ENCODE measurements around a stretch of chr18.

GRCh38 chr18:77067005-77068195 lies 65.2 kb downstream of the MBP start:
- PRO-cap: no peak

GRCh38 chr18:77071691-77072349 lies 60.8 kb downstream of the MBP start:
- PRO-cap: no peak

- PRO-cap: no peak
These were observed 44.5 kb downstream of the MBP start for GRCh38 chr18:77088029-77088530.

GRCh38 chr18:77124389-77124644 lies 8.3 kb downstream of the MBP start:
- PRO-cap: no peak

GRCh38 chr18:77870052-77870701 lies 620.5 kb downstream of the GALR1 start:
- PRO-cap: no peak

DNA sequence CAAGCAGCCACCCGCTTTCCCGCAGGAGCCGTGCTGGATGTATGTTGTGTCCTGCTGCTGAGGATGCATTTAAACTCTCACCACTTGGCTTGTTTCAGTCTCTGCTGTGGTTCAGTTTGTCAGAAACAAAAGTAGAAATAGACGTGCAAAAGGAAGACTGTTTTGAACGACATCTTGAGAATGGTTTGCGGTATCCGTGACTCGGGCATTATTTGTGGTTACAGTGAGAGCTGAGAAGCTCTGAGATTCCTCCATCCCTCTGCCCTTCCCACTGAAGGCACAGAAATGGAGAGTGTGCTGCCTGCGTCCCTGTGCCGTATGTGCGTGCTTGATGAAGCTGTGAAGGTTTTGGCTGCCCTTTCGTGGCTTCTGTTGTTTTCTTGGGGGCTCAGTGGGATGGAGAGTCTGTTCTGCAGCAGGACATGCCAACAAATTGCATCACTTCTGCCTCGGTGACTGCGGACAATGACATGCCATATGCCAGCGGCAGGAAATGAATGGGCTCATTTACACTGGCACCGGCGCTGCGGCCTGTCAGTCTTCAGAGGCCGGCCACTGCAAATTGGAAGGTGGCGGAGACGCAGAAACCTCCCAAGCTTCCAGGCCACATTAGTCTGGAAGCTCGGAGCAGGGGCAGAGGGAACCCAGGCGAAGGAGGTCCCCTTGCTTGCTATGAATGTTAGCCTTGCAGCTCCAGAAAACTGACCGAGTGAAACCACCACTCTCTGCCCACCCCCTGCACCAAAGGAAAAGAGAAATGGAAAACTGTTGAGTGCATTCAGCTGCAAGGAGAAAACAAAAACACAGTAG lies 417.6 kb upstream of the SALL3 start:
- PRO-cap: no peak

DNA sequence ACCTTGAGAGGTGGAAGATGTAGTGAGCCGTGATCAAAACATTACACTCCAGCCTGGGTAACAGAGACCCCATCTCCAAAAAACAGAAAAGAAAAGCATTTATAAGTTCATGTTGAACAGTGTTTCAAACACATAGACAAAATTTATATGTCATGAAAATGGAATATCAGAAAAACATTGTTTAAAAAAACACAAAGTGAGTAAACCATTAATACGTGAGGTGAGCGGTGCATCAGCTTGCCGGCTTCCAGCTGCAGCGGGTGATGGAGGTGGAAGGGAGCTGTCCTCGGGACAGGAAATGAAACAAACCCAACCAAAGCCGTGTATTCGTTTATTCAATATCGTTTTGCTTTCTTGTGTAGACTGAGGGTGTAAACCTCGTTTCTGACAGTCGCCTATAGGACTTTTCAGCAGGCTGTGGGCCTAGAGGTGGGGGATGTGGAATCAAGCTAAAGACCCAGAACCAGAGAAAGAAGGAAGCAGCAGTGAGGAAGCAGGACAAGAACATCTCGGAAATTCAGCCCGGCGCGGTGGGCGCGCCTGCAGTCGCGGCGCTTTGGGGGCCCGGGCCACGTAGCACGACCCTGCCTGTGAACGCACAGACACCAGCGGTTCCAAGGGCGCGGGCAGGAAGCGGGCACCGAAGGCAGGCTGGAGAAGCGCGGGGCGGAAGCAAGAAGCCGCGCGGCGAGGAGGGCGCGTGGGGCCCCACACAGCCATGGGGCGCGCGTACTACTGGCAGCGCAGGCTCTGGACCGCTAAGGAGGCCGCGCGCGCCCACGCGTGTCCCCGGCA lies 868 bp upstream of the ATP9B start:
- PRO-cap: no peak

DNA sequence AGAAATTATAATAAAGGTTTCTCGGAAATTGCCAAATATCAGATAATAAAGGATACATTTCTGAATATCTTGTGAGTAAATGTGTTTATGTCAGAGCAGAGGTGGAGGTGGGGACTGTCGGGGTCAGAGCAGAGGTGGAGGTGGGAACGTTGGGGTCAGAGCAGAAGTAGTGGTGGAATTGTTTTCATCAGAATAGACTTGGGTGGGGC lies 131.3 kb downstream of the ATP9B start:
- PRO-cap: no peak

DNA sequence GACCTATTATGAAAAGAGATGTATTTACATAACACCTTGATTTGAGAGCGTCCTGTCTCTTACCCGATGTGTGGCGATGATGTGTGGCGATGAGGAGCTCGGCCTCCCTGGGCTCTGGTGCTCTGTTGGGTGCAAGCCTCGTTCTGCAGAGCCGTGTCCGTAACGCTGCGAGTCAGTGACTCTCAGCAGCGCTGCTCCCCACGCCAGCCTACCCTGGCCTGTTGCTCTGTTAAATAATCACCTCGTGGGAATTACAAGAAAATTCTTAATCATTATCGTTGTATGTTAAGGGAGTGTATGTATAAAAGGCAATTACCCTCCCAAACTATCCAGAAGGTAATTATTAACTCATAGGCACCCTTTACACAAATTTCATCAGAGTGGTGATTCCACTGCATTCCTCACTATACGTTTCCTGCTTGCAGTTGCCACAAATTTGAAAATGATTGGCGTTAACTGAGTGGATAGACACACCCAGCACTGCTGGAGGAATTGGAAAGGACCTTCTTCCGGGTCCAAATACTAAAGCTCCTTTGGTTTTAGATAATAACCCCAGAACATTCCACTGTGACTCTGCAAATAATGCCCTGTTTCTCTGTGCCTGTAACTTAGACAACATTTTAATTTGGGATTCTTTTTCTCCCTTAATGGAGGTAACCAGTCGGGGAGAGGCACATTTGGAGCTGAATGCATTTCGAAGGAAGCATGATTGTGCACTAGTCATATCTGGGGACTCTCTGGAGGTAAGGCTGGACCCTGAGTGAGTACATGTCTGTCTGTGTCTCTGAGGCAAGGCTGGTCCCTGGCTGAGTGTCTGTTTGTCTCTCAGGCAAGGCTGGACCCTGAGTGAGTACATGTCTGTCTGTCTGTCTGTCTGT lies 51.9 kb upstream of the NFATC1 start:
- PRO-cap: no peak

DNA sequence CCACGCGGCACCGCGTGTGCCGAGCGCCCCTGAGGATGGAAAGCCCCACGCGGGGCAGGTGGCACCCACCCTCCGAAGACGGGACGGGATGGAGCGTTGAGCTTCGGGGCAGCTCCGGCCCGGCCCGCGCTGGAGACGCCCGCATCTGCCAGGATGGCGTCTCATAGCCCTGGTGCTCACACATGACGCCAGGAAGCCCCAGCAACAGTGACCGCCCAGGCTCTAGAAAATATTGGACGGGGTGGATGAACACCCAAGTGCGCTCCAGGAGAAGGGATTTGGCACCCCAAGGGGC lies 2.5 kb upstream of the NFATC1 start:
- PRO-cap: no peak

DNA sequence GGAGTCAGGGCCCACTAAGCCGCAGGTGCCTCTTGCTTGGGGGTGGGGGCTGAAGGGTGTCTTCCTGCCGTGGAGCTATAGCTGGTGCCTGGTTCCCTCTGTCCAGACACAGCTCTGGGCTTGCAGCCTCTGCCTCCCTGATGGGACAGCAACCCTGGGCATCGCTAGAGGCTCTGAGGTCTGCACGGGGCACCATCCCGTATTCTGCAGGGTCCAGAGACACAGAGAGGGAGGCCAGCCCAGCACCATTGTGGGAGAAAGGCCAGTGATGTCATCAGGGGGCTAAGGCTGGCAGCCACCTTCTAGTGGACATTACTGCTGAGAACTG lies 101.4 kb upstream of the CTDP1 start:
- PRO-cap: no peak

DNA sequence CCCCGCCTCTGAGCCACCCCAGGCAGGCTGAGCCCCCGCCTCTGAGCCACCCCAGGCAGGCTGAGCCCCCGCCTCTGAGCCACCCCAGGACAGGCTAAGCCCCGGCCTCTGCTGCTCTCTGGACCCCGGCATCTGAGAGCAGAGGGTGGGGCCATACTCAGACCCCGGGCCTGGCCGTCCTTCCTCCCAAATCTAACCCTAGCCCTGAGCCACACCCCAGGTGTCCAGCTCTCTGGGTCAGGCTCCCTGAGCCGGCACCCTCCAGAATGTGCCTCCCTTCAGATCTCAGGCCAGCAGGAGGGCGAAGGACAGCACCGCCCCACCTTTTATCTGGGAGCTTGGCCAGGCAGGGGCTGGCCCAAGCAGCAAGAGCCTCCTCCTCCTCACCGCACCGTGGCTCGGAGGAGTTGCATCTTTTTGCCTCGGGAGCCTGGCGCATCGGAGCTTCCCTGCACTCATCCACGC lies 69.2 kb upstream of the CTDP1 start:
- PRO-cap: no peak

DNA sequence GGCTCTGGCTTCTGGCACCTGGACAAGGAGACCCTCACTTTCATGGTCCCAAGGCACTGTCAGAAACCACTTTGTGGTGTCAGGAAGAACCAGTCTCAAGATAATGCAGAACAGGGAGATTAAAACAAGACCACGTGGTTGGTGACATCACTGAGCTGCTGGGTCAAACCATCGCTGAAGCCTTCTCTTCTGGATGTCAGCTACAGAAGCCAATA lies 55.1 kb upstream of the CTDP1 start:
- PRO-cap: no peak

DNA sequence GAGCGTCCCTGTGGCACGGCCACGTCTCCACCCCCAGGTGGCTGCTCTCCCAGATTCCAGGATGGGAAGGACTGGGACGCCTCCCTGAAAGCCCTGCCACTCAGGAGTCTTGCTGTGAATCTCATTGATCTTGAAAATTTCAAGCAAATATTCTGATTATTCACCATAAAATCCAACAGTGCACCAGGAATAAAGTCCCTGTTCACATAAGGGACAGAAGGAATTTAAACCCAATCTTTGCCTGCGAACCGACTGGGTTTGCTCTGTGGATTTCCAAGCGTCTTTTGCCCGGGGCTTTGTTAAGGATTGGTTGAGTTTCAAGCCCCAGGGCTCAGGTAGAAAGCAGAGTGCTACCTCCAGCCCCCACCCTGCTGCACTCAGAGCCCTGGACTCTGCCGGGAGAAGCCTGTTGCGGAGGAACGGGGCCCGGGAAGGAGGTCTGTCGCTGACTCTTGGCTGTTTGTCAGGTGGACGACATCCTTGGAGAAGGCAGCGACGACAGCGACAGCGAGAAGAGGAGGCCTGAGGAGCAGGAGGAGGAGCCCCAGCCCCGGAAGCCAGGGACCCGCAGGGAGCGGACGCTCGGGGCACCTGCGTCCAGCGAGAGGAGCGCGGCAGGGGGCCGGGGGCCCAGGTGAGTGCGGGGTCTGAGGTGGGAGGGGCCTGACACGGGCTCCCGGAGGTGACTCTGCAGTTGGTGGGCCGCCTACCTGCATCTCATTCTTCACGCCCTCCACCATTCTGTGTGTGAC lies 56.5 kb downstream of the CTDP1 start:
- PRO-cap: no peak

DNA sequence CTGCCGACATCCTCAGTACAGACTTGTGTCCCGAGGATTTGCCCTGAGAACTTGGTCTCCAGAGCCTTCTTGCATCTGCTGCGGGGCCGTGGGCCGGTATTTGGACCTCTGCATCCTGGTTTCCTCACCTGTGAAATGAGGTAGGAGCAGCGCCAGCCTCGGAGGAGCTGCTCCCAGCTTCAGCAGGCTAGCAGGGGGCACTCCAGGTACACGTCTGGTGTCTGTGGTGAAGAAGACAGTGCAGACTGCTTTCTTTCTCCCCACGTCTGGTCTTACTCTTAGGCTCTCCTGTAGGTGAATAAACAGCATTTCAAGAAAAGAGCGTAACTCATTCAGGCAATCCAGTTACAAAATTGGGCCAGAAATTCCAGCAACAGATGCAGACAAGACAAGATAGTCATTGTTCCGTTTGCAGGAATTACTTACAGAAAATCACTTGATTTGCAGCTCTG lies 58.7 kb downstream of the CTDP1 start:
- PRO-cap: no peak

GRCh38 chr18:79792081-79792720 lies 5.5 kb upstream of the KCNG2 start:
- PRO-cap: no peak

- PRO-cap: no peak
These were observed 11.0 kb downstream of the SLC66A2 start for GRCh38 chr18:79940378-79940960.

DNA sequence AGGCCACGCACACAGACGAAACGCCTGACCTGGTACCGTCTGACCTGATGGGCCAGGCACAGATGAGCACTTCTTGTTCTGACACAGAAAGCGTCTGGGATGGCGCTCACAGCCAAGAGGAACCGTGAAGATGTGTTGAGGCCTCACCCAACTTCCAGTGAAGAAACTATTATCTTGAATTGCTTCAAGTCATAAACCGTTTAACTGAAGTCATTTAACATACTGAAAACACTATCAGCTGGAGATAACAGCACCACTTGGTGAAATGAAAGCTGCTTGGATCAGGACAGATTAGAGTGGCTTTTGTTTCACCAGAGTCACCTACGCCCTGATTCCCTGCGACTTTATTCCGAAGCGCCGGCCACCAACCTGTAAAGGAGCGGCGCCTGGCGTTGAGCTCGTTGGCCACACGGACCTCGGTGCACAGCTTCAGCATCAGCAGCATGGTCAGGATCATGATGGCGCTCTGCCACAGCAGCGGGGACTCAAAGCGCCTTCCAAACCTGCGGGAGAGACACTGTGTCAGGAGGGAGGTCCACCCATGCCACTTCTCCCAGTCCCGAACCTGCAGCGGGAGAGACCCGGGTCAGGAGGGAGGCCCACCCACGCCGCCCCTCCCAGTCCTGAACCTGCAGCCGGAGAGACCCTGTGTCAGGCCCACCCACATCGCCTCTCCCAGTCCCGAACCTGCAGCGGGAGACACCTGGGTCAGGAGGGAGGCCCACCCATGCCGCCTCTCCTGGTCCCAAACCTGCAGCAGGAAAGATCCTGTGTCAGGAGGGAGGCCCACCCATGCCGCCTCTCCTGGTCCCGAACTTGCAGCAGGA lies 8.3 kb downstream of the SLC66A2 start:
- PRO-cap: no peak

DNA sequence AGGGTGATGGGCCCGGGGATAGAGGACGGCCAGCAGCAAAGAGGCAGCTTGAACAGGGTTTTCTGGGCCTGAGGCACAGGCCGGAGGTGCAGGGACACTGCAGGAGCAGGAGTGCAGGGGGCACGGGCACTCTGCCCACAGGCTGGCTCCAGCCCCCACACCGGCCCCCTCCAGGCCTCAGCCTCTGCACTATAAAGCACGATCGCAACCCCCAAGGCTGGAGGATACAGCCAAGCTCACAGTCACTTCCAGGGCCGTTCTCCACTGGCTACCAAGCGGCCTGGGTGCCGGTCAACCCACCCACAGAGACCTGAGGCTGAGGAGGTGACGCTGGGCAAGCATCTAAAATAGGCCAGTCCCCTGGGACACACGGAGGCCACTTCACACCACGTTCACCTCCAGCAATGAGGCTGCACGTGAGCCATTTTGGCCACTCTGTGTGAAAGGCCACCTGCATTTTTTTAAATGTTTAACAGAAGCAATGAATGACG lies 5.8 kb downstream of the SLC66A2 start:
- PRO-cap: no peak

DNA sequence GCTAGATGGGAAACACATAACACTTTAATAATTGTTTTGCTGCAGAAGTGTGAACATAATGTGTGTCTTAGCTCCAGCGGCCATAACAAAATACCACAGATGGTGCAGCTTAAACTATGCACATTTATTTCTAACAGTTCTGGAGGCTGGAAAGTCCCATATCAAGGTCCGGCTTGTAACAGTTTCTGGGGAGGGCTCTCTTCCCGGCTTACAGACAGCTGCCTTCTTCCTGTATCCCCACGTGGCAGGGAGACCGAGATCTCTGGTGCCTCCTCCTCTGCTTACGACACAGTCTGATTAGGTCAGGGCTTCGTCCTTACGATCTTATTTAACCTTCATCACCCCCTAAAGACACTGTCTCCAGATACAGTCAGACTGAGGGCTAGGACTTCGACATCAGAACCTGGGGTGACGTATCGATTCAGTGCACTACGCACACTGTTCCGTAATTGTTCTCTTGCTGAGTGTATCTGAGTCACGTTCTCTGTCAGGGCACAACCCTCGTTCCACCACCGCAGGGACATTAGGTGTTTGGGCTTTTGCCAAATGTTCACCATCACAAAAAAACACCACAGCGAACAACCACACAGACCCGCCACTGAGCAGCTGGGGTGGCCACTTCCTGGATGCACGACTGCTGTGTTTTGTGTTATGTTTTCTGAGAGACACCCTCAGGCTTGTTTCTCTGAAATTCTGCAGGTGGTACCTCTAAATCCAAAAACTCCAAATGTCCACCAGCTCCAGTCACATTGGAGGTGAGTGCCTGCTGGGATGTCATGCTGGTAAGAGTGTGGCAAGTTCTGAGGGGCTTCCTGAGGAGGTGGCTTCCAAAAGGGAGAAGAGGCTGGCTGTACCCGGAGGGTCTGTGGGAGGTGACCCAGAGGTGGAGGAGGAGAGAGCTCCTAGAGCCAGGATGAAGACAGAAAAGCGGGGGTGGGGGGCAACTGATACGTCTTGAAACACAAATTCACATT lies 66.4 kb downstream of the ADNP2 start:
- PRO-cap: no peak